Spinal cord (tissue), 3 donors: ENCODE data around the genes TSPAN16 and RAB3D.

DNA sequence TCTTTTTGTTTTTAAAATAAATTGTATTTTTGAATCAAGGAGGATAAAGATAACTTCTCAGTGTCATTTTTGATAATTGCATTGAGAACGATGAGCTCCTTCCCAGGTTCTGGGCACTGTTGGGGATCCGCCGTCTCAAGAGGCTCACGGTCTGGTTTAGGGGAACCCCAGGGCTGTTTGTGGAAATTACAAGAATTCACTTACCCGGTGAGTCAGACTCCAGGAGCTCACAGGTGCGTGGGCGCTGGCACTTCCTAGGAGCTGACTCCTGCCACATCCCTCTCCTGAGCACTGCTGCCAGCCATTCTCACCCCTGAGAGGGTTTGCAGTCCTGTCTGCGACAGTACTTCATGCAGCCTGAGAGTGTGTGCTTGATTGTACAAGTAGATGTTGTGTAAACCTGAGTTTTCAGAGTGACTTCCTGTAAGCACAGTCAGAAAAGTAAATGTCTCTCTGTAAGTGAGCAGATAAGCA is 8.0 kb downstream of the MRPL4 start:
- PRO-cap = no peak
- RAMPAGE, long total RNA = no peak

GRCh38 chr19:10284683-10285084 is 2.1 kb upstream of the ICAM4 start:
- PRO-cap = no peak
- RAMPAGE, long total RNA = no peak

- PRO-cap = no peak
- RAMPAGE, long total RNA = no peak
Measured at GRCh38 chr19:10295137-10295908, 5.6 kb downstream of the ICAM5 start.

DNA sequence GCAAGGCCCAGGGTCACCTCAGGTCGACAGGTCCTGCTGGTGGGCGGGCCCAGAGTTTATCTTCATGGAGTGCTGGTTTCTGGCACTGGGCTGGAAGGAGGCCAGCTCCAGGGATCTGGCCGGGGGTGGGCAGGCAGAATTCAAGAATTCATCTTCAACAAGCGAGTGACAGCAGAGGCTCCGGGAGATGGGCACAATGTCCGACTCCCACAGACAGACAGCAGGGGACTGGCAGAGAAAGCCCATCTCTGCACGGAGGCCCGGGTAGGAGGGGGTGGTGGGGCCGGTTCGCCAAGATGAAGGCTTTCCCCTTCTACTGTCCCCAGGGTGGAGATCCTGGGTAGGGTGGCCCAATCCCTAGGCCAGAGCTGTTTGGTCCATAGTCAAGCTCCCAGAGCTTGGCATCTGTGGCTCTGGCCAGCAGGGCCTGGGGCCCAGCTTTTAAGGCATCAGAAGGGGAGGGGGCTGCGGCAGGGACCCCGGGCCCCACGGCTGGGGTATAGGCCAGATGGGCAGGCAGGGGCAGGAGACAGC is 610 bp upstream of the FDX2 start:
- PRO-cap = no peak
- RAMPAGE, long total RNA = no peak

DNA sequence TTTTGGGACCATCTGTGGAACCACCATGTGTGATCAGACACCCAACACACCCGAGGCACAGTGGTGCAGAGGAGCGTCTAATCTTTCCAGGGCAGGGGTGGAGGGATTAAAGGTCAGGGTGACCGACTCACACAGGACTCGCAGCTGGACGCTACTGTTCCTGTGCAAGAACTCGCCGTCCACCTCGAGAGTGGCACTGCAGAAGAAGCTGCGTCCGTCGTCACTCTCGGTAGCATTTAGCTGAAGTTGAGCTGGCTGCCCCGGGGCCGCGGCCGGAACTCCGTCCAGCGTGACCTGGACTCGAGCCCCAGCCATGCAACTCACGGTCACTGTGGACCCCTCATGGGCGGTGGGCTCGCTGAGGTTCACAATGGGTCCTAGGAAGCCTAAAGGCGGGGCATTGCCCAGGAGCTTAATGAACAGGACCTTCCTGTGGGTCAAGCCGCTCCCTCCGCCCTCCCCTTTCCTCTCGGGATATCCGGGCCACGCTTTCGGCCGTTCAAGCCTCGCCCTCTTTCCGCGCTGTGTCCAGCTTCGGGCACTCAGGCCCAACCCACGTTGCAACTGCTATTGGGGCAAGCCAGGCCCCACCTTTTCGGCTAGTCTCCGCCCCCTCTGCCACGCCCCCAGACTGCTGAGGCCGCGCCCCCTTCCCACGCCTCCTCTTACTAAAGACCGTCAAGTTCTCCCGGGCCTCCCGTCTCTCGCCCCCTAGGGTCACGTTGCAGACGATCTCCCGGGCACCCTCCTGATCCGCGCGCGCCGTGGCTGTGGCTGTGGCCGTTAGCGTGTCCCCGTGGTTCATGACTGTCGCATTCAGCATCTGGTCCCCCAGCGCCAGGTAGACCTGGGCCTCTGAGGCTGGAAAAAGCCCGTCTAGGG is 1.3 kb upstream of the RAVER1 start:
- PRO-cap = no peak
- RAMPAGE, long total RNA = no peak

DNA sequence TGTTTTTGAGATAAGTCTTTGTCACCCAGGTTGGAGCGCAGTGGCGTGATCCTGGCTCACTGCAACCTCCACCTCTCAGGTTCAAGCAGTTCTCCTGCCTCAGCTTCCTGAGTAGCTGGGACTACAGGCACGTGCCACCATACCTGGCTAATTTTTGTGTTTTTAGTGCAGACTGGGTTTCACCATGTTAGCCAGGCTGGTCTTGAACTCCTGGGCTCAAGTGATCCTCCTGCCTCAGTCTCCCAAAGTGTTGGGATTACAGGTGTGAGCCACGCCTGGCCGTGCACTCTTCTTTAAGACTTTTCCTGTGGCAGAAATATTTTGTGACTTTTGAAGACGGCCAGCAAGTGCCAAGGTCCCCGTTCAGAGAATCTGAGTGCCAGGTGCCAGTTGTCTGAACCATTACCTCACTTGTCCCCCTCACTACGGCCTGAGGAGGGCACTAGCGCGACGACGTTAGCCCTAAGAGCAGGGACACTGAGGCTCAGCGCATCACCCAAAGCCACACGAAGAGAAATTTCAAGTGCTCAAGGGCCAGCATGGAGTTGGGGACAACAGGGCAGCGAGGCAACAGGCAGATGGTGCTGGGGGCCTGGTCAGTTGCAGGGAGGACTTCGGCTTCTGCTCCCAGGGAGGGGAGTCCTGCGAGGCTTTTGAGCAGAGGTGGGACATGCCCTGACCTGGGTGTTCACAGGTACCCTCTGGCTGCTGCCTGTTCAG is 9.4 kb upstream of the TYK2 start:
- PRO-cap = no peak
- RAMPAGE, long total RNA = no peak

GRCh38 chr19:10712546-10713515 is 5.0 kb upstream of the DNM2 start:
- PRO-cap = no peak
- RAMPAGE, long total RNA = no peak

DNA sequence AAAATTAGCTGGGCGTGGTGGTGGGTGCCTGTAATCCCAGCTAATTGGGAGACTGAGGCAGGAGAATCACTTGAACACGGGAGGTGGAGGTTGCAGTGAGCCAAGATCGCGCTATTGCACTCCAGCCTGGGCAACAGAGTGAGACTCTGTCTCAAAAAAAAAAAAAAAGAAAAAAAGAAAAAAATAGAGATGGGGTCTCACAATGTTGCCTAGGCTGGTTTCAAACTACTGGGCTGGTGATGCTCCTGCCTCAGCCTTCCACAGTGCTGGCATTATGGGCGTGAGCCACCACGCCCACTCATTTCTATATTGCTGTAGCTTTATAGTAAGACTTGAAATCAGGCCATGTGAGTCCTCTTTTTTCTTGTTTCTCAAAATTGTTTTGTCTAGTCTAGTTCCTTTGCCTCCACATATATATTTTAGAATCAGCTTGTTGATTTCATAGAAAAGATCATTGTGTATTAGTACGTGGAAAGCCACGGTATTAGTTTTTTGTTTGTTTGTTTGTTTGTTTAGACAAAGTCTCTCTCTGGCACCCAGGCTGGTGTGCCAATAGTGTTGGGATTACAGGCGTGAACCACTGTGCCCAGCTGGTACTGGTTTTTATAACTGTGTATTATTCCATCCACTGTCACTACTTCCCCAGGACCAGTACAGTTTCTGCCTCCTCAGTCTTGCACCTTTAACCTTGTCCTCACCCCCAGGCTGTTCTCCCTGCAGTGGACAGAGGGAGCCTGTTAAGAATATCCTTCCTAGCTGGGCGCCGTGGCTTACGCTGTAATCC is 18.4 kb downstream of the DNM2 start:
- PRO-cap = no peak
- RAMPAGE, long total RNA = no peak

DNA sequence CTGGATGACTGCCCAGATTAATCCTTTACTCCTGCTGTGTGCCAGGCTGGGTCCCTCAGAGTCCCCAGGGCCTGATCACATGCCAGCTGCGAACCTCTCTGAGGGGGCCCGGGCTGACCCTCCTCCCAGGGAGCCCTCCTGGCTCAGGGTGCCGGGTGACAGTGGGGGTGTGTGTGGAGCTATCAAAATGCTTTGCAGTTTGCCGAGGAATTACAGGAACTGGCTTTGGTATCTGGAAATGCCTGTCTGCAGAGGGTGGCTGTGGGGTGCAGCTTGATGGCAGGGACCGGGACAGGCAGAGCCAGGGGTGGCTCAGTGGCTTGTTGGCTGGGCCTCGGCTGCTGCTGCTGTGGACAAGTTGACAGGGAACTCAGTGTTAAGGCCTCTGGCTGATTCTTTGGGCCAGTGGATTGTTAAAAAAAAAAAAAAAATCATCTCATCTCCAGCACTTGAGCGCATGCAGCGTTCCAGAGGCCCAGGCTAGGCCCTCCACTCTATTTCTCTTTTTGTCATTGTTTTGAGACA is 49.0 kb downstream of the DNM2 start:
- PRO-cap = no peak
- RAMPAGE, long total RNA = no peak

GRCh38 chr19:10812949-10813578 is 22.9 kb downstream of the TMED1 start:
- PRO-cap = no peak
- RAMPAGE, long total RNA = no peak

DNA sequence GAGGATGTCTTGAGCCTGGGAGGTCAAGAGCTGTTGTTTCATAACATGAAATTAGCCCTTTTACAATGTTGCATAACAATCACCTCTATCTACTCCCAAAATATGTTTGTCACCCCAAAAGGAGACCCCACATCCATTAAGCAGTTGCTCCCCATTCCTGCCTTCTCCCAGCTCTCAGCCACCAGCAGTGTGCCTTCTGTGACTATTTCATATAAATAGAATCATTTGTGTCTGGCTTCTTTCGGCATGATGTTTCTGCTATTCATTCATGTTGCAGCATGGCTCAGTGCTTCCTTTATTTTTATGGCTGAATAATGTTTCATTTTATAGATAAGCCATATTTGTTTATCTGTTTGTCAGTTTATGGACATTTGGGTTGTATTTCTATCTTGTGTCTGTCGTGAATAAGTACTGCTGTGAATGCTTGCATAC is 28.2 kb downstream of the YIPF2 start:
- PRO-cap = no peak
- RAMPAGE, long total RNA = no peak

DNA sequence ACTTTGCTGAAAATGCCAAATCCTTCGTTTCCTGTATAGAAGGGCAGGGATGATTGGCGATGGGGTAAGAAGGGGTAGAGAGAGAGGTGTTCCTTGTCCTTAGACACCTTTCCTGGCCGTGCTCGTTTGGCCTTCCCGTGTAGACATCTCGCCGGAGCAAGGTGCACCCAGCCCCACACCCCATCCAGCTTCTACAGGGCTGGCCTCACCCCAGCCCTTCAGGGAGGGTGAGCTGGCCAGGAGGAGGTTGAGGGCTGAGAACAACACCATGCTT is 15.2 kb downstream of the SMARCA4 start:
- PRO-cap = no peak
- RAMPAGE, long total RNA = no peak

DNA sequence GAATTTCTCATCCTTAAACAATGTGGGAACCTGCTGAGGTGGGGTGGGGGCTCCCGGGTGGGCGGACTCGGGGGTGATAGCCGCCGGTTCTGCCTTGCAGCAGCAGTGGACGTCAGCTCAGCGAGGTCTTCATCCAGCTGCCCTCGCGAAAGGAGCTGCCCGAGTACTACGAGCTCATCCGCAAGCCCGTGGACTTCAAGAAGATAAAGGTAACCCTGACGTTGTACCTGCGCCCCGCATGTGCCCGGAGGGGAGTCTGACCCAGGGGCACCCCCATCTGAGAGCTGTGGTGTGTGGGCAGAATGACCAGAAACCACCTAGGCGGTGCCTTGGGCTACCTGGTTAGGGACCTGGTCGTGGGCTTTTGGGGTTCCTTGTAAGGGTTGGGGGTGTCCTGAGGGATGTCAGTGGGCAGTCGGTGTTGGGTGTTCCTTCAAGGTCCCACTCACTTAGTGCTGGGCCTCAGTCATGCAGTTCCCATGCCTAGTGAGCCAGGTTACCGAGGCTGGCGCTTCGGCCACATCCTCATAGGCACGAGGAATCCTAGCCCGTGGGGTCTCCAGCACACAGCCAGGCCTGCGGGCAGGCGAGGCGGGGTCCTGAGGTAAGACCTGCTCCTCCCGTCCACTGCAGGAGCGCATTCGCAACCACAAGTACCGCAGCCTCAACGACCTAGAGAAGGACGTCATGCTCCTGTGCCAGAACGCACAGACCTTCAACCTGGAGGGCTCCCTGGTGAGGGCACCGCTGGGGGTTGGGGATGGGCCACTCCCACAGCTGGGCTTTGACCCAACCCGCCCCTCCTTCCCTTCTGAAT is 30.9 kb upstream of the LDLR start:
- PRO-cap = no peak
- RAMPAGE, long total RNA = no peak

- PRO-cap = no peak
- RAMPAGE, long total RNA = no peak
Measured at GRCh38 chr19:11095932-11097007, 7.0 kb downstream of the LDLR start.

- PRO-cap = no peak
- RAMPAGE, long total RNA = no peak
Measured at GRCh38 chr19:11194684-11195495, 2.5 kb downstream of the KANK2 start.

- PRO-cap = no peak
- RAMPAGE, long total RNA = no peak
Measured at GRCh38 chr19:11201823-11203022, 4.9 kb upstream of the KANK2 start.

DNA sequence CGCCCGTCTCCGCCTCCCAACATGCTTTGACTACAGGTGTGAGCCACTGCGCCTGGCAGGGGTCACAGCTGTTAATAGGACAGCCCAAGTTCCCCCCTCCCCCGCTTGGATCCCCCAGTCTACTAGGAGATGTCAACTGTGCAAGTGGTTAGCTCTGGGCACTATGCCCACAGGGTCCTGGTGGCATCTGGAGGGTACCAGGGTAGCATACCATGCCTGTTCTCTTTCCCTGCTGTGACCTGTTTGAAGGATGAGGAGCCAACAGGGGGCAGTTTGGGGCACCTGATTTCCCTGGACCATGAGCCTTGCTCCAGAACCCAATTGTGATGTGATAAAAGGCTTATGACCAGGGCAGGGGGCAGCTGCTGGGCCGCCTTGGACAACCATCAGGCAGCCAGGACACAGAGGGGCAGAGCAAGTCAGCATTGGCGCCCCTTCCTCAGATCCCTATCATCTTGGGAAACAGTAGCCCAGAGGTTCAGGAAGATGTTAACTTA is at the start of gene TSPAN16:
Gene TSPAN16 (plus strand): TSS at position 389 of the 497 bp plus-strand sequence.
- PRO-cap = no peak
- RAMPAGE, long total RNA = no peak

GRCh38 chr19:11338773-11339398 is 571 bp downstream of the RAB3D start:
- PRO-cap = no peak
- RAMPAGE, long total RNA = no peak

DNA sequence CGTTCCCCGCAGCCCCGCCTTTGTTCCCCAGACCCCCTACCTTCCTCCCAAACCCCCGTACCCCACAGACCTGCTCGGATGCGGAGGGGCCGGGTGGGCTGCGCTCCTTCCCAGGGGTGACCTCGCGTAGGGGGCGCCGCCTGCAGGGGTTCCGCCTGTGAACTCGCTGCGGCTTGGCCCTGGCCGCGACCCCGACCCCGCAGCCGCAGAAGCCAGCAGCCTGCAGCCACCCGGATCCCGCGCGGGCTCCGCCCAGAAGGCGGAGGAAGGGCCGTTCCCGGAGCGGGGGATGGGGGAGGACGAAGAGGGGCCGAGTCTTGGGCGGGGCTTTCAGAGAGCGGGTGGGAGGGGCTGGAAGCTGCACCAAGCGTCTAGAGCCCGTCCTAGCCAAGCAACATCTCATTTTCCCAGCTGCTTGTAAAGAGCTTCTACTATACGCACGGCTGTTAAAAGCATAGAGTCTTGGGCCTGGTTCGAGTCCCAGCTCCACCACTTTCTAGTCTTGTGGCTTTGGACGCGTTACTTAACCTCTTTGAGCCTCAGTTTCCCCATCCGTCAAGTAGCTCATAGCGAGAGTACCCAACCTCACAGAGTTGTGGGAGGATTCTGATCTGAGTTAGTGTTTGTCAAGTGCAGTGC is at the start of gene RAB3D:
Gene RAB3D (minus strand): TSS at position 259 of the 639 bp plus-strand sequence.
- PRO-cap = no peak
- RAMPAGE, long total RNA = no peak

- PRO-cap = no peak
- RAMPAGE, long total RNA = no peak
Measured at GRCh38 chr19:11345162-11345579, 897 bp downstream of the TMEM205 start.